GM06990 (cell line): Measurements from ENCODE around the genes DGCR6, PRODH and CLTCL1.

DNA sequence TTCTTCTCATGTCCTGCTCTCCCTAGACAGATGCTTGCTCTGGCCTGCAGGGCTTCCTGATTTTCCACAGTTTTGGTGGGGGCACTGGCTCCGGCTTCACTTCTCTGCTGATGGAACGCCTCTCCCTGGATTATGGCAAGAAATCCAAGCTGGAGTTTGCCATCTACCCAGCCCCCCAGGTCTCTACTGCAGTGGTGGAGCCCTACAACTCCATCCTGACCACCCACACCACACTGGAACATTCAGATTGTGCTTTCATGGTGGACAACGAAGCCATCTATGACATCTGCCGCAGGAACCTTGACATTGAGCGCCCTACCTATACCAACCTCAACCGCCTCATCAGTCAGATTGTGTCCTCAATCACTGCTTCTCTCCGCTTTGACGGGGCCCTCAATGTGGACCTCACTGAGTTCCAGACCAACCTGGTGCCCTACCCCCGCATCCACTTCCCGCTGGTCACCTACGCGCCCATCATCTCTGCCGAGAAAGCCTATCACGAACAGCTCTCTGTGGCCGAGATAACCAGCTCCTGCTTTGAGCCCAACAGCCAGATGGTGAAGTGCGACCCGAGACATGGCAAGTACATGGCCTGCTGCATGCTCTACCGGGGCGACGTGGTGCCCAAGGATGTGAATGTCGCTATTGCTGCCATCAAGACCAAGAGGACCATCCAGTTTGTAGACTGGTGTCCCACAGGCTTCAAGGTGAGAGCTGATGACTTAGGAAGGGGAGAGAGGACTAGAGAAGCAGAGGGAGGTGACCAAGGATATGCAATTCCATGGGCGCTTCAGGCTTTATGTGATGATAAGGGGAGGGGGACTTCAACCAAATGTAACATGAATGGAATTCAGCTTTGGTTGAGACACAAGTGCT, 16.0 kb downstream of the TUBA8 start:
- RRBS: no CpG with 5 or more reads among the region's 22 CpGs

DNA sequence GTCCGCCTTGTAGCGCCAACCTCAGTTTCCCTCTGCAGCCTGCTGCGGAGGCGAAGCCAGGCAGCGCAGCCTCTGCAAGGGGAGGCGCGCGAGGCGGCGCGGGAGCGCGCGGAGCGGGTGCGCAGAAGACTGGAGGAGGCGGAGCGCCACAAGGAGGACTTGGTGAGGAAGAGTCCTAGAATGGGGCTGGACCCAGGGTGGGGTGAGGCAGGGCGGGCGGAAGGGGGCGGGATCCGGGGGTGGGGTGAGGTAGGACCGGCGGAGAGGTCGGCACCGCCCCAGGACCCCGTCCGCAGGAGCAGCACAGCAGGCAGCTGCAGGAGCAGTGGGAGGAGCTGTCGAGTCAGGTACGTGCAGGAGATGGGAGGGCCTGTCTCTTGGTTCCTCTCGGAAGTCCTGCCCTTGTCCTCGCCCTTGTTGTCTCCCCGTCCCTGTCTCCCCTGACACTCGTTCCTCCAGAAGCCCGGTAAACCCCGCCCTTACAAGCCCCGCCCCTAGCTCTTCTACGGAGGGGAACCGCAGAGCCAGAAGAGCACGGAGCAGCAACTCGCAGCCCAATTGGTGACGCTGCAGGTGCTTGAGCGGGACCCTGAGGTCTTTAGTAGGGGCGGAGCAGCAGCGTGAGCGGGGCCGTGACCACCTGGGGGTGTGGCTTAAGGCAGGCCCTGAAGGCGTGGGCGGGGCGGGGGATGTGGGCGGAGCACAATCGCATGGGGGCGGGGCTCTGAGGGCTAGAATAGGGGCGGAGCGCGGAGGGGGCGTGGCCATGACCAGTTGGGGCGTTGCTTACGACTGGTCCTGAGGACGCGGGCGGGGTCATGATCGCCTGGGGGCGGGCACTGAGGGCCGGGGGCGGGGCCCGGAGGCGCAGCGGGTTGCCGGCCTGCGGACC, 1.2 kb downstream of the TMEM191B start:
- RRBS: no CpG with 5 or more reads among the region's 71 CpGs

GRCh38 chr22:18906183-18906593, at the start of gene DGCR6:
Gene DGCR6, plus strand, starts transcription at chr22:18906320.
- RRBS: no CpG with 5 or more reads among the region's 58 CpGs

DNA sequence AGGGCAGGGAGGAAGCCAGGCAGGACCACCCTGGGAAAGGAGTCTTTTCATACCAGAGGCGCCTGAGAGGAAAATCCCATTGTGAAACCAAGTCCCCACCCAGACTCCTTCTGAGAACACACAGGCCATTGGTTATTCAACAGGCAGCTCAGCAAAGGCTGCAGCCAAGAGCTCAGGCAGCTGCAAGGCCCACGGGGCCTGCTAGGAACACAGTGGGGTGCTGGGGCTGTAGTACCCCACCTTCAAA, 6.8 kb downstream of the PRODH start:
- RRBS: no CpG with 5 or more reads among the region's 2 CpGs

- RRBS: 9% methylated on average over 16 of the region's 58 CpGs
These were observed at the start of gene PRODH for GRCh38 chr22:18936000-18936511. Gene PRODH, minus strand, starts transcription at chr22:18936293.

DNA sequence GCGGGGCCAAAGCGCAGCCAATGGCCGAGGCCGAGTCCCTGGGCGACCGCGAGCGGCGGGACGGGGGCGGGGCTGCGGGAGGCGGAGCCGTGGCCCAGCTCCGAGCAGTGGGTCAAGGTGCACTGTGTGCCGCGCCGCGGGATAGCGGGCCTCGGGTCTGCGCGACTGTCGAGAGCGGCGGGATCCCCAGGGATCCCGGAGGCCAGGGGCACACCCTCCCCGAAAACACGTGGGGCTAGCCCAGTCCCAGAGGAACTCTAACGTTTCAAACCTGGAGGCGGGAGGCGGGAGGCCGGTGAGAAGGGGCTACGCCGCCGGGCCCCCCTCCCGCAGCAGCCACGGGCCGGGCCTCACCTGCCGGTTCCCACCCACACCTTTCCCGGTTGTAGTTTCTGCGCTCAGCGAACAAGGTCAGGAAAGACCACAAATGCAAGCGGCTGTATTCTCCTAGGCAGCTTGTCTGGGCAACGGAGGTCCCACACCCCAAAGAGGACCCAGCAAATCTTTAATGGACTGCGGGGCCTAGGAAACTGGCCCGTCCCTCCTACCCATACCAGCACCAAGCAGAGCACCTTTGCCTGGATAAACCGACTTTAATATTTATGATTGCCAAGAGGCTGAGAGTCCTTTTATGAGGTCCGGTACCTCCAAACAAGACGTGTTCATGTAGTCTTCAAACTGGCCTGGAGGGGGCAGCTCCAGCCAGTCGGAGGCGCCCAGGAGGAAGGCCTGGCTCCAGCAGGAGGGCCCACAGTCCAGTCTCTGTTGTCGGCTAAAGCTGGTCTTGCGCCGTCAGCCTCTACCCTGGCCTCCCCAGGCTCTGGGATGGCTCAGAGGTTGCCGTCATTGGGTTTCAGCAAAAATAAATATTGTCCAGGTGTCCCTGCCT, 608 bp upstream of the SLC25A1 start:
- RRBS: 8% methylated on average over 7 of the region's 56 CpGs

- RRBS: 3% methylated on average over 22 of the region's 63 CpGs
These were observed 570 bp downstream of the CLTCL1 start for GRCh38 chr22:19290732-19291566.

- RRBS: 2% methylated on average over 19 of the region's 32 CpGs
These were observed at the start of gene CLTCL1 for GRCh38 chr22:19291567-19291847. Gene CLTCL1, minus strand, starts transcription at chr22:19291719.

- RRBS: no CpG with 5 or more reads among the region's 10 CpGs
These were observed 56.1 kb downstream of the HIRA start for GRCh38 chr22:19375375-19375973.

GRCh38 chr22:19430975-19431562, 464 bp downstream of the HIRA start:
- RRBS: 3% methylated on average over 28 of the region's 52 CpGs

DNA sequence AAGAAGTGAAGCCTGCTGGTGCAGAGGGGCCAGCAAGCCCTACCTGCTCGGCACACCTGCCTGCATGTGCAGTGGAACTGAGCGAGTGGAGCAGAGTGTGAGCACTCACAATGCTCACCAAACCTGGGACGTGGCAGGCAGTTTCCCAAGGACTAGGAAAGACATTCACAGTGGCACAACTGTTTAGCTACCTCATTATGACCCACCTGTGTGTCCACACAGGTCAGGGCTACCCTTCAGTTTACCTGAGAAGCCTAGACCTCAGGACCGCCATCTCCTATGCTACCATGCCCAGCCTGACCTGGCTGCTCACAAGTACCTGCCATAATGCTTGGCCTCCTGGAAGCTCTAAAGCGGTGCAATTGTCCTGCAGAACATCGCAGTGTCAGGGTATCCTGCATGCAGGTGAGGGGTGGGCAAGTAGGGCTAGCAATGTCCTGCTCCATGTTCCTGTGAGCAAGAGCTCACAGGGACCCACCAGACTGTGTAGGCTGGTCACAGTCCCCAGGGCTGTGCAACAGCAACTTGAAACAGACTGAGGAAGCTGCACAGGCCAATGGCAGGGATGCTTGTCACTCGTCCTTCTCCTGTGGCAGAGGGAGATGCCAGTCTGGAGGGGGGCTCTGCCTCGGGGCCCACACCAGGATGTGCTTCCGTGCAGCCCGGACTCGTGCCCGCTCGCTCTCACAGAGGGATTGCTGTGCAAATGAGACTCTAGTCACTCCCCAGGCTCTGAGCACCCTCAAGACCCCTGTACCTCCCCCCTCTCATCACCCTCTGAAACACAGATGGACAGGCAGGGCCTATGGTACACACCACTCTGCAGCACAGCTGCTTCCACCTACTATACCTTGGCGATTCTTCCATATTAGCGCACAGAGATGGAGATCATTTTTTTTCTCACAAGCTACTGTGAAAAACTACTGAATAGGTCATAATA, 3.5 kb downstream of the C22orf39 start:
- RRBS: no CpG with 5 or more reads among the region's 15 CpGs

DNA sequence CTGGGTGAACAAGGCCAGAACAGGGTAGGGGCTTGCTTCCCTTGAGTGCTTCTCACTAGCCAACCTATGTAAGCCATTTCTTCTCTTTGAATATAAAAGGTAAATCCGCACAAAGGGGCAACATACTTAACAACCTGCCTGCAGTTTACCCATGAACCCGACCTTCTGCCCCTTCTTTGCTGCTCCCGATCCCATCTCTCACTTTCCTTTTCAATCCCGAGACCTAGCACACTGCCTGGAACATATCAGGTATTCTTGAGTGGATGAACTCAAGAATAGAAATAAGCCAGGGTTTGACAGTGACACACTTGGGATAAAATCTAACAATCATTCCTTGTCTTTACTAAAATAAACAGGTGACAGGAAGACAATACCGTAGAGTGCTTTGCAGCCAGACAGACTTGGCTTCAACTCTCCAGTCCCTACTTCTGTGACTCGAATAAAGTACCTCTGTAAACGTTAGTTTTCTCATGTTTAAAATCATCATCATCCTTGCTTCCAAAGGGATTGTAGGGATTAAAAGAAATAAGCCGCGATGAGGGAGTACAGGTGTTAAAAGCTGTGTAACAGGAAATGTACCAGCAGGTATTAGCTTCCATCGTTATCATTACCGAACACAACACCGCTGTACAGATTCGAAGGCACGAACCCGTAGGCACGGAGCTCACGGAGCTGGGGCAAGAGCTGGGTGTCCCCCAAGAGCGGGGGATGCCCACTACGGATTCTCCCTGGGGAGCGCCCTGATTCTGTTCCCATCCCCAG, 827 bp downstream of the UFD1 start:
- RRBS: no CpG with 5 or more reads among the region's 20 CpGs

DNA sequence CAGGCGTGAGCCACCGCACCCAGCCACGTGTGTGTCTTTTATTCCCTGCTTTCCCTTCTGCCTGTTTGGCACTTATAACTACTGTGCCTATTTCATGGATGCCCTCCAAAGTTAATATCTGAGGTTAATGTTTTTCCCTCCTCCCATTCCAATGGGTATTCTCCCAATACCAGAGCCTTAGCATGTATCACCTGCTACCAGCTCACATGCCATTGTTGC, 19.5 kb upstream of the CLDN5 start:
- RRBS: no CpG with 5 or more reads among the region's 3 CpGs

DNA sequence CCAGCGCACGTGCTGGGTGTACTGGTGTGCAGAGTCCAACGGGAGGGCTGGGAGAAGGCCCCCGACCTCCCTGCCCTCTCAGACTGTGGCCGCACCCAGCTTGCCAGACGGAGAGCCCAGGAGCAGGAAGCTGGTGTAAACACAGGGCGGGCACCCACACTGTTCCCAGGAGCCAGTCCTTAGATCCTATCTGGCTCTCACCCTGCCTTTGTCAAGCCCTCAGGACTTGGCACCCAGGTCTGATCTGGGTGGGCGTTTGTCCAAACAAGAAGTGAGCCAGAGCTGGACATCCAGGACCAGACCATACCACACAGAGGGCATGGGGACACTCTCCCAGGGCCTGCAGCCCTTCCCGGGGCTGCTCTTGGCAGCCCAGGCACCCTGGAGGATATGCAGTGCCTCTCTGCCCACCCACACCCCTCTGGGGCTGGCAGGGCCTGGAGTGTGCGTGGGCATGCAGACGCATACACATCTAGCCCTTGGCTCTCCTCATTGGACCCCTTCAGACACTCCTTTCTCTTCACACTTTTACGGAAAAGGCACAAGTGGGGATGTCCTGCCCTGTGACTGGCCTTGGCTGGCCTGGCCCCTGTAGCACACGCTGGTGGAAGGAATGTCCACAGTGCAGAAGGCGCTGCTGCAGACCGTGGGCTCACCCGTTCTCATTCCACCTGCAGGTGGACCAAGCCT, 20.0 kb upstream of the CLDN5 start:
- RRBS: no CpG with 5 or more reads among the region's 16 CpGs

- RRBS: no CpG with 5 or more reads among the region's 2 CpGs
These were observed 47.6 kb upstream of the CLDN5 start for GRCh38 chr22:19571833-19572183.

- RRBS: 0% methylated on average over 2 of the region's 10 CpGs
These were observed 70.2 kb upstream of the SEPTIN5 start for GRCh38 chr22:19644003-19644632.

GRCh38 chr22:19721657-19722164, 1.6 kb upstream of the GP1BB start:
- RRBS: 69% methylated on average over 7 of the region's 34 CpGs

DNA sequence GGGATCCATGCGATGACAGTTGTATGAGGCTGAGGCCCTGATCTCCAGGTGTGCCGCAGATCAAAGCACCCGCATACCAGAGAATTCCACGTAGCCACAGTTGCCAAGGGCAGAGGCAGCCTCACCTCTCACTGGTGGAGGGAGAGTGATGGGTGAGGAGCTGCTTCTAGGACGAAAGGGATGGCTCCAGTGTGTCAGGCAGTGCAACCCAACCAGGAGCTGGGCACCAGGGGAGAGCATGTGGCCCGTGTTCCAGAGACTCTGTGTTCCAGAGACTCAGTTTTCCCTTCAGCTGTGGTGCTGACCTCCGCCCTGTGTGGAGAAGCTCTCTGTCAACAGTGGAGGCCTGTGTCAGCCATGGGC, 10.1 kb downstream of the TBX1 start:
- RRBS: no CpG with 5 or more reads among the region's 7 CpGs

DNA sequence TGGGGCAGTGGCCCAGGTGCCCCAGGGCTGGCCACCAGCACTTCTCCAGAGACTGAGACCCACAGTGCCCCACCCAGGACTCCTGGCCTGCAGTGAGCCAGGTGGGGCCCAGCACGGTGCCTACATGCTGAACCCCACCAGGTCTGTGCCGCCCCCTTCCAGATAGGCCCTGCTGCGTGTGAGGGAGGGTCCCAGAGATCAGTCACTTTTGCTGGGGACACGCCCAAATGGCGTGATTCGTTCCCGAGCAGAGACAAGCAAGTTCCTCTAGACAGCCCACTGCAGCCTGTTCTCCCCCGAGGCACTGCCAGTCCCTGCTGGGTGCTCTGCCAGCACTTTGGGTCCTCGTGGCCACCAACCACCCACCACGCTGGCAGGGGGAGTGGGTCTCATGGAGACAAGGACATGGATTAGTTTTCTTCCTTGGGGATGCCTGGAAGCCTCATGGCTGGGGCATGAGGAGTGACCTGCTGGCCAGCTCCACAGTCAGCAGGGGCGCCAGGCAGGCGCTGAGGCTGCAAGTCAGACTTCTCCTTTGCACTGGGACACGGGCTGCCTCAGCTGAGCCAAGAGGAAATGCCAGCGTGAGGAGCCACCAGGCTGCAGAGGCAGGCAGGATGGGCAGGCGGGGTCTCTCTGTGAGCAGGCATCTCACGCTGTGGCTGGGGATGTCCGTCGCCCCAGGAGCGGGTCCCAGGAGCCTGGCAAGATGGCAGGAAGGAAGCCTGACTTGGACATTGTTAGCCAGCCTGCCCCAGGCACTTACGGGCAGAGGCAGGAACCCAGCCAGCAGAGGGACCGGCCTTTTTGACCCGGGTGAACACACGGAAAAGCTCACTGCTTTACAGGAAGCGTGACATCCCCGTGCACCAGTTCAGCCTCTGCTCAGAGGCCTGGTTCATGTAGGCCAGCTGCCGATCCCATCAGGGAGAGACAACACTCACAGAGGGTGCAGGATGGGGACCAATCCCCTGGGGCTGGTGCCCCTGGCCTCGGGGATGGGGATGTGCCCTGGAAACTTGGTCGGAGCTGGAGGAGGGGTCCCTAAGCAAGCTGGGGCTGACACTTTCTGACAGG, 10.3 kb downstream of the GNB1L start:
- RRBS: no CpG with 5 or more reads among the region's 28 CpGs

DNA sequence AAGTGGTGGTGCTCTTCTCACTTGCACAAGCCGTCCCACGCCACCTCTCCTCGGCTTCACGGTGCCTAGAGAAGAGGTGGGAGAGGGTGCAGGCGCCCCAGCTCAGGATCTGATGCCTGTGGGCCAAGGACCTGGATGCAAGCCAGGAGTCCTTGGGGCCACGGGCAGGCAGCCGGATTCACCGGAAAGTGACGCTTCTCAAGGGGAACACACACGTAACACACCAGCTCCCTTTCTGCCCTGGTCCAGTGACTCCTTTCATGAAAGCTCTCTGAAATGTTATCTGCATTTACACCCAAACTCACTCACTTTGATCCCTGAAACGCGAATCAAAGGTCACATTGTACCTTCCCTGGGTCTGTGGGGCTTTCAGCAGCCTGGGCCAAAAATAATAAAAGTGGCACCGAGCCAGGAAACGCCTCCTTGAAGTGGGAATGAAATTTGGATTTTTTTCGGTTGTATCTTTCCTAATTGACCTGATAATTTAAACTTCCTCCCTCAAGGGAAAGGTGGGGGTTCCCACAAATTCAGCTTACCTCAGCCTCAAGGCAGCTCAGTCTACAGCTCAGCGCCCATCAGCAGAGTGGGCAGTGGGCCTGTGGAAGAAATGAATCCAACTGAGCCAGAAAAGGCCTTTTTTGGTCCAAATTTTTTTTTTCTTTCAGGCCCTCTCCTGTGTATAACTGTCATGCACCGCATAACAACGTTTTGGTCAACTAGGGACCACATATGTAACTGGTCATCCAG, 1.2 kb upstream of the GNB1L start:
- RRBS: no CpG with 5 or more reads among the region's 18 CpGs